Amniotic epithelial cell (primary cell): ENCODE measurements around a stretch of chr20.

DNA sequence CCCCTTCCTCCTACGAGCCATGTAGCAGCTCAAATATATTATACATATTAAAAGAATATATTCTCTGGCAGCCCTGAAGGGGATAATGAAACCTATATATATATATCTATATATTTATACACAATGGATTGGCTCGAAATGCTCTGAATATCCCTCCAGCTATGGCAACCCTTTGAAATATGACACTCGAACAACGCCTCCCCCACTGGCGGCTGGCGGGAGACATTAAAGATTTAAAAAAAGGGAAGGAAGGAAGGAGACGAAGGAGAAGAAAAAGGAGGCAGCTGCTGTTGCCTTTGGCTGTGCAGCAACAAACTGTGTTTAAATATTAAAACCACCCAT lies 39.8 kb upstream of the BLCAP start:
- RRBS = no CpG with 5 or more reads among the region's 7 CpGs

GRCh38 chr20:37789293-37790076 lies 95.7 kb downstream of the CTNNBL1 start:
- RRBS = no CpG with 5 or more reads among the region's 1 CpG

GRCh38 chr20:38095443-38095712 lies 61.8 kb downstream of the RPRD1B start:
- RRBS = no CpG with 5 or more reads among the region's 4 CpGs

GRCh38 chr20:38114383-38114801 lies 50.7 kb downstream of the TGM2 start:
- RRBS = no CpG with 5 or more reads among the region's 4 CpGs

DNA sequence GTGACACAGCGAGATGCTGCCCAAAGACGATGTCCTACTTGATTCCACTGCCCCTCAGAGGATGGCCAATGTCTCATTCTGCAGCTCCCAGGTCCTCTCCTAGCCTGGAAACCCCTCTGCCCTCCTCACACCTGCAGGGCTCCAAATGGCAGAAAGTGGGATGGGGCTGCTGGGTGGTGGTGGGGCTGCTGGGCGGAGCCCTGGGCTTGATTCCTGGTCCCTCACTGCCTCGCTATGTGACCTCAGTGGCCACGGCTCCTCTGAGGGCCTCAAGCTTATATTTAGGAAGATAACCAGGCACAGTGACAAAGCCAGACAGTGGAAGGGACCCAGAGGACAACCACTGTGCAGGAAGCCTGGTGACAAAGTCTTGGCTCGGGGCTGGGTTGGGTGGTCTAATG lies 28.5 kb downstream of the TGM2 start:
- RRBS = no CpG with 5 or more reads among the region's 6 CpGs

- RRBS = no CpG with 5 or more reads among the region's 4 CpGs
Measured at GRCh38 chr20:38143704-38143982, 21.4 kb downstream of the TGM2 start.

- RRBS = 12% methylated on average over 4 of the region's 17 CpGs
Measured at GRCh38 chr20:38143983-38144955, 20.8 kb downstream of the TGM2 start.

- RRBS = no CpG with 5 or more reads among the region's 1 CpG
Measured at GRCh38 chr20:38191141-38191329, 26.0 kb upstream of the TGM2 start.

GRCh38 chr20:38246834-38247503 lies 13.6 kb downstream of the KIAA1755 start:
- RRBS = no CpG with 5 or more reads among the region's 14 CpGs

DNA sequence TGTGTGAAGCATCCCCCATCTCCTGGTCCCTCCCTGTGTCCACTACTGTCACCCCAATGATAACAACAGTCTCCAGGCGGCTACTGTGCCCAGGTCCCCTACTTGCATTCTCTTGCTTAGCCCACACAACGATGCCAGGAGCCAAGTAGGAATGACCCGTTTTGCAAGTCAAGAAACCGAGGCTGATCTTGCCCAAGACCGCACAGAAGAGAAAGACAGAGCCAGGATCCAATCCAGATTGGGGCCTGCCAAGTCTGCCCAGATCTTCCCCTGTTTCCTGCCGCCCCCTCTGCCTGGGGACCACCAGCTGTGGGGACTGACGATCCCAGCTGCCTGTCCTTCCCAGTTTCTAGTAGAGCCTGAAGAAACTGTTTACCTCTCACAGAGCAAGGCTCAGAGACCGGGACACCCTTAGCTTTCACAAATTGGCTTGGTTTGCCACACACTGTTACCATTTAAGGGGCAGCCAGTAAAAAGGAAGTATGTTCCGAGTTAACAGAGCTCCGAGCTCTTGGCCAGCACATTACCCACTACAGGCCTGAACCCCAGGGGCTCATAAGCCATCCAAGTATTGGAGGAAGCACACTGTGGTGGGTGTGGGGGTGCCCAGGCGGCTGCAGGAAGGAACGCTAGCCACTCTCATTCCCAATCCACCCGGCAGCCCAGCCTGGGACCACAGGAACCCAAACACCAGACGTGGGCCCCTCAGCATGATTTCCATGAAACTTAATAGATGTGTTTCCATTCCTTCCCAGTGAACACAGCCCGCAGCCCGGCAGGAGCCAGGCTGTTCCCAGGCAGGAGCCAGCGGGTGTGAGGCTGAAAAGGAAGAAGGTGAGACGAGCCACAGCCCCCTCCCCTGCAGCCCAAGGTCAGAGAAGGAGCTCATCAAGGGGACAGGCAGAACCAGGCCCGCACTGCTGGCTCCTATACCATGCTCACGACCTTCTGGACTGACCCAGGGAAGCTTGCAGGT lies 8.0 kb downstream of the KIAA1755 start:
- RRBS = no CpG with 5 or more reads among the region's 20 CpGs

DNA sequence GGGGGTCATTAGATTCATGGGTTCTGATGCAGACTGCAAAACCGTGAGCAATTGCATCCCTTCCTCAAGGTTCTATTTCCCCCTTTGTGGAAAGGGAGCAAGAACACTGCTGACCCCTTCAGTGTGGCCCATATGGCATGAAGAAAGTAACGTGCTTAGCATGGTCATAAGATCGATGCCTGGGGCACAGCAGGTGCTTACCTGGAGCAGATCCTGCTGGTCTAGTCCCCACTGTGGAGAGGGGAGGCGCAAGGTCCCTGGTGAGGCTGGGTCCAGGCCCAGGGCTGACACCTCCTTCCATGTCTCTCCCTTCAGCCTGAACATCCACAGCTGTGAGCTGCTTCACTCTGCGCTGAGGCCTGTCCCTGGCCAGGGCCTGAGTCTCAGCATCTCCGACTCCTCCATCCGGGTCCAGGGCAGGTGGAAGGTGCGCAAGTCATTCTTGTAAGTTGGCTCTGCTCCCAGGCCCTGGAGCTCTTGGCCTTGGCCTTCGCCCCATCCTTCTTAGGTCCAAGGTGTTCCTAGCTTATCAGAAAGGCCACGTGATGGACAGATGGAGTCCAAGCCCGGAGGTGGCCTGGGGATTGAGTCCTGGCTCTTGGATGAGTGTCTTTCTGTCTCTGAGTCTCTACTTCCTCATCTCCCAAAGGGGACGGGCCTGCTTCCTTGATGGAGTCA lies 4.4 kb downstream of the LBP start:
- RRBS = no CpG with 5 or more reads among the region's 12 CpGs

- RRBS = no CpG with 5 or more reads among the region's 14 CpGs
Measured at GRCh38 chr20:38425597-38426560, 46.8 kb upstream of the RALGAPB start.

DNA sequence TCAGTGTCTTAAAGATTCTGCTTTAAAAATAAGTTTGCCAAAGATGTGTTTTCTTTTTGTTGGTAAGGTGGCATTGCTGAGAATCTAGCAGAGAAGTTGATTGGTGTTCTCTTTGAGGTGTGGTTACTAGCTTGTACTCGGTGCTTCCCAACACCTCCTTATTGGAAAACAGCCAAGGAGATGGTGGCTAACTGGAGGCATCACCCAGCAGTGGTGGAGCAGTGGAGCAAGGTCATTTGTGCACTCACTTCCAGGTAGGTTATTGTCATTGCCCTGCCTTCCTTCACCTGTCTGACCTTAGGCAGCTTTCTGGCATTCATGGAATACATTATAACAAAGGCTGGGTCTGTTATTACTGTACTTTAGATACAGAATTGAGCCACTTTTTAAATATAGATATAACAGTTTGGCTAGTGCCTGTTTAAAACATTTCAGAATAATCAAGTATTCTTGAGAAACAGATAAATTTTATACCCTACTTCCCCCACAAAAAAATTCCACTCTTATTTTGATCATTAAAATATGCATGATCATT lies 26.8 kb downstream of the RALGAPB start:
- RRBS = no CpG with 5 or more reads among the region's 1 CpG

- RRBS = no CpG with 5 or more reads among the region's 6 CpGs
Measured at GRCh38 chr20:38545658-38546595, 35.1 kb upstream of the ADIG start.

GRCh38 chr20:38804395-38805331 lies 834 bp upstream of the PPP1R16B start:
- RRBS = no CpG with 5 or more reads among the region's 16 CpGs

DNA sequence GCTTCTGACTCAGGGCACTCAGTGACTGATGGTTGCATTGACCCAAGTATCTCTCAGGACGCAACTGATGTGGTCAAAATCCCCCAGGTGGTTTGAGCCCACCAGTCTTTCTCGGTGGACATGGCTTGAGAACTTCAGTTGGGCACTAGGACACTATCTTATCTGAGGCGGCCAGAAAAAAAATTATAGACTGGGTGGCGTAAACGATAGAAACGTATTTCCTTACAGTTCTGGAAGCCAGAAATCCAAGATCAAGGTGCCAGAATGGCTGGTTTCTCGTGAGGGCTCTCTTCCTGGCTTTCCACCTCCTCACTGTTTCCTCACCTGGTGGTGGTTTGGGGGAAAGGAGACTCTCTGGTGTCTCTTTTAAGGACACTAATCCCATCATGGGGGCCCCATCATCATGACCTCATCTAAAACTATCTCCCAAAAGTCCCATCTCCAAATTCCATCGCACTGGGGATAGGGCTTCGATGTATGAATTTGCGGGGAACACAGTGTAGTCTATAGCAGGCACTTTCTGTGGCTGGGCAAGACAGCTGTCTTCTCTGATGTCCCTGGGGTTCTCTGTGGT lies 52.3 kb downstream of the PPP1R16B start:
- RRBS = no CpG with 5 or more reads among the region's 10 CpGs

DNA sequence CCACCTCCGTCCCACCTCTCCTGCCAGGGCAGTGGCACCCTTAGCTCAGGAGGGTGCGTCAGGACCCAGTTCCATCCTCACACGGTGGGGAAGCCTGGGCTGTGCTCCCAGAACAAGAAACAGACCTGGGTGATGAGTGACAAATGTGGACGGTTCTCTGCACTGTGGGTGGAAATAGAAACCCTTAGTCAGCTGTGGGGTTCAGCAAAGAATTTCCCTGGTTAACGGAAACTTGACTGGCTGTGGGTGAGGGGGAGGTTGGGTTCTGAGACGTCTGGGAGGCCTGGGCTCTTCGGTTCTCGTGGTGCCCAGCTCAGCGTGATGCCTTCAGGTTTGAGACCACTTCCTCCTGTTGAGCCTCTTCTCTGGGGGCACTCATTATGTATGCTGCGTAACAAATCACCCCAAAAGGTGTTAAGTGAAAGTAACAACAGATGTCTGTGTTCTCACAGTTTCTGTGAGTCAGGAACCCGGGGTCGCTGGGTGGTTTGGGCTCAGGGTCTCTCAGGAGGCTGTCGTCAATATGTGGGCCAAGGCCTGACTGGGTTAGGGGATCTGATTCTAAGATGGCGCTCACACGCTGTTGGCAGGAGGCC lies 53.1 kb upstream of the FAM83D start:
- RRBS = no CpG with 5 or more reads among the region's 15 CpGs

DNA sequence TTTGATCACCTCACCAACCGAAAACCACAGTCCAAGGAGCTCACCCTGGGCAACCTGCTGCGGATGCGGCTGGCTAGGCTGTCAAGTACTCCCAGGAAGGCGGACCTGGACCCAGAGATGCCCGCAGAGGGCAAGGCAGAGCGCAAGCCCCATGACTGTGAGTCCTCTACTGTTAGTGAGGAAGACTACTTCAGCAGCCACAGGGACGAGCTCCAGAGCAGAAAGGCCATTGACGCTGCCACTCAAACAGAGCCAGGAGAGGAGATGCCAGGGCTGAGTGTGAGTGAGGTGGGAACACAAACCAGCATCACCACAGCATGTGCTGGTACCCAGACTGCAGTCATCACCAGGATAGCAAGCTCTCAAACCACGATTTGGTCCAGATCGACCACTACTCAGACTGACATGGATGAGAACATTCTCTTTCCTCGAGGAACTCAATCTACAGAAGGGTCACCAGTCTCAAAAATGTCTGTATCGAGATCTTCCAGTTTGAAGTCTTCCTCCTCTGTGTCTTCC lies 10.4 kb upstream of the DHX35 start:
- RRBS = no CpG with 5 or more reads among the region's 12 CpGs

DNA sequence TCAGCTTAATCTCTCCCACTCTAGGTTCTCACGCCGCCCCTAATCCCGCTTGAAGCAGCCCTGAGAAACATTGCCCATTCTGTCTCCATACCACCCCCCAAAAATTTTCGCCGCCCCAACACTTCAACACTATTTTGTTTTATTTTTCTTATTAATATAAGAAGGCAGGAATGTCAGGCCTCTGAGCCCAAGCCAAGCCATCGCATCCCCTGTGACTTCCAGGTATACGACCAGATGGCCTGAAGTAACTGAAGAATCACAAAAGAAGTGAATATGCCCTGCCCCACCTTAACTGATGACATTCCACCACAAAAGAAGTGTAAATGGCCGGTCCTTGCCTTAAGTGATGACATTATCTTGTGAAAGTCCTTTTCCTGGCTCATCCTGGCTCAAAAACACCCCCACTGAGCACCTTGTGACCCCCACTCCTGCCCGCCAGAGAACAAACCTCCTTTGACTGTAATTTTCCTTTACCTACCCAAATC lies 414.9 kb downstream of the MAFB start:
- RRBS = no CpG with 5 or more reads among the region's 9 CpGs